Pulmonary artery (tissue), 1 donor: Measurements from ENCODE around the genes SLCO1C1, SLCO1B1, GYS2 and C2CD5.

- PRO-cap, result no peak
Measured at GRCh38 chr12:20415637-20416076, 47.3 kb downstream of the PDE3A start.

GRCh38 chr12:20695140-20695700 is at the start of gene SLCO1C1:
SLCO1C1 (plus strand) TSS chr12:20695332.
- PRO-cap, result no peak

DNA sequence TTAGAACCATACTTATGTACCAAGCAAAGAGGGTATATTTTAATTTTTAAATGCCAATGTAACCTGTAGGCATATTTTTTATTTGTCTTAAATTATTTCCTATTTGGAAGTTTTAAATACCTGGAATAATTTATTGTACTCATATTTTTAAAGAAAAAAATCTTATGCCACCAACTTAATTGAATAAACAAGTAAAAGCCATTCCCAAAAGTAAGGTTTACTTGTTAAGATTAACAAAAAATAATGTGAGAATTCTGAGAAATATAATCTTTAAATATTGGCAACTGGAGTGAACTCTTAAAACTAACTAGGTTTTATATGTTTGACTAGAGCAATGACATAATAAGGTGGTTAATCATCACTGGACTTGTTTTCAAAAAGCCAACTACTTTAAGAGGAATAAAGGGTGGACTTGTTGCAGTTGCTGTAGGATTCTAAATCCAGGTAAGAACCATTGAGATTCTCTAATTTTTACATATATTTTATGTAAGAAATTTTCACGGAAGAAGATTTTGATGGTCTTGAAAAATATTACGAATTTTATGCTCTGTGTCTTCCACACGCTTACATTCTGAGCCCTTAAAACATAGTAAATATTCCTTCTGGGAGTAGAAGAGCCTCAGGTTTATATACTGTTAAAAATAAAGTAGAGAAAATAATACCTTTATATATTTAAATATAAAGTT is at the start of gene SLCO1B1:
Gene SLCO1B1, plus strand, starts transcription at position 402 of the 686 bp plus-strand sequence.
- PRO-cap, result no peak

GRCh38 chr12:21526791-21527201 is 700 bp downstream of the SPX start:
- PRO-cap, result no peak

DNA sequence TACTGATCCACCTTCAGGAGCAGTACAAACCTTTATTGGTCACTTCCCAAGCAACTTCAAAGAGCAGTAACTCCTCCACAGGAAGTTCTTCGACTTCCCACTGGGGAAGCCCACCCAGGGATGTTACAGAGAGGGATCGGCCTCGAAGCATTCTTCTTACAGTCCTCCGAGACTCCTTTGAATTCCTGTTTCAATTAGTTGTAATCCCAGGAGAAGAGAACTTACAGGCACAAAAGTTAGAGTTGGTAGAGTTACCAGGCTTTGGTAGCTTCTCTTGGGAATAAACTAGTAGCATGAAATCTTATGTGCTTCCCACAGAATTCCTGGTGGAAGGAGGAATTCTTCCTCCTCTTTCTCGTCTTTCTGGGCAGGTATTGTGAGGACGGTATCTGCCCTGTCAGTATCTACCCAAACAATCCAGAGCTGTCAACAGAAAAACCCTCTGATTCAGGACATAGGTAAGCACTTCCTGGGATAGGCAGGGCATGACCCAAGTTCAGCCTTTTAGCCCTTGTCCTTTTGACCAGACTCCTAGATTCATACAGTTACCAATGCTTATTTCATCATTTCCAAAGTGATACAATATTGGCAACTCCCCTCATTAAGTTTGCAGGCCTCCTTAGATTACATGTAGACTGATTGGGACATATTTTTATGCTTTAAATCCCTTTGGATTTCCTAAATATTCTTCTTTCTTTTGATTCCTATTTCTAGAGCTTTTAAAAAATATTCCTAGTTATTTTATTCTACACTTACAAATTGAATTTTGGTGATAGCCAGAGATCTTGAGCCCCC is at the start of gene GYS2:
Gene GYS2, minus strand, starts transcription at position 406 of the 795 bp plus-strand sequence.
- PRO-cap, result no peak

GRCh38 chr12:21656019-21656471 is 1.6 kb downstream of the LDHB start:
- PRO-cap, result no peak

- PRO-cap, result no peak
Measured at GRCh38 chr12:21676609-21677089, 19.0 kb upstream of the LDHB start.

DNA sequence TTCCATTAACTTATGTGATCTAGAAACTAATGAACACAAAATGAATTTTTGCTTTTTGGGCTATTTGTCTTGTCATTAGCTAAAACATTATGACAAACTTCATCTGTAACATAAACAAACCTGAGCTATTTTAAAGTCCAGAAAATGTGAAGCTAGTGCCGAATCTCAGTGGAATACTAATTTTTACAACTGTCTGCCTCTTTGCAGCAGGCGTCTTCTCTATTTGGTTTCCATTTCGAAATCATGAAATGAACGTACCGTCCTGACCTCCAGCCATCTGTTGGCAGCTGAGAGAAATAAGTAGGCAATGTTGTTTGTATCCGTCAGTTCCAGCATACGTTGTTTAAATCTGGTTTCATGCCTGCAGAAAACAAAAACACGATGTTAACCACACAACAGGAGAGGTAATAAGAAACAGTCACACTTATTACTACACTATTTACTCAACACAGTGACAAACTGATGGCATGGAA is 54.2 kb upstream of the KCNJ8 start:
- PRO-cap, result no peak

DNA sequence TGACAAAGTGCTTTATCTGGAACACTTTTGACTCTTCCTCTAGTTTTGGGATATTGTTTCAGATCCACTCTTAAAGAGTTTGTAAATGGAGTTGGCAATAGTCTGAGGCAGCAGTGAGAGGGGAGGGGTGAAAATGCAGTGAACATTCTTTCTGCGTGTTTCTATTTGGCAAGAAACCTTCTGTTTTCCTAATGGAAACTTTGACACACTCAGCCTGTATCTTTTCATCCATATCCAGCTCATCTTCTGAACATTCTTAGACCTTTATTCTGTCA is 57.3 kb upstream of the KCNJ8 start:
- PRO-cap, result no peak

- PRO-cap, result no peak
Measured at GRCh38 chr12:22436939-22437619, 102.6 kb upstream of the ST8SIA1 start.

- PRO-cap, result bidirectional peak, plus-strand start at chr12:22544321, minus-strand start at chr12:22544173; bidirectional peak, plus-strand start at chr12:22544664, minus-strand start at chr12:22544502
Measured at GRCh38 chr12:22544094-22544975, at the start of gene C2CD5. C2CD5 (minus strand) TSS chr12:22544542.

DNA sequence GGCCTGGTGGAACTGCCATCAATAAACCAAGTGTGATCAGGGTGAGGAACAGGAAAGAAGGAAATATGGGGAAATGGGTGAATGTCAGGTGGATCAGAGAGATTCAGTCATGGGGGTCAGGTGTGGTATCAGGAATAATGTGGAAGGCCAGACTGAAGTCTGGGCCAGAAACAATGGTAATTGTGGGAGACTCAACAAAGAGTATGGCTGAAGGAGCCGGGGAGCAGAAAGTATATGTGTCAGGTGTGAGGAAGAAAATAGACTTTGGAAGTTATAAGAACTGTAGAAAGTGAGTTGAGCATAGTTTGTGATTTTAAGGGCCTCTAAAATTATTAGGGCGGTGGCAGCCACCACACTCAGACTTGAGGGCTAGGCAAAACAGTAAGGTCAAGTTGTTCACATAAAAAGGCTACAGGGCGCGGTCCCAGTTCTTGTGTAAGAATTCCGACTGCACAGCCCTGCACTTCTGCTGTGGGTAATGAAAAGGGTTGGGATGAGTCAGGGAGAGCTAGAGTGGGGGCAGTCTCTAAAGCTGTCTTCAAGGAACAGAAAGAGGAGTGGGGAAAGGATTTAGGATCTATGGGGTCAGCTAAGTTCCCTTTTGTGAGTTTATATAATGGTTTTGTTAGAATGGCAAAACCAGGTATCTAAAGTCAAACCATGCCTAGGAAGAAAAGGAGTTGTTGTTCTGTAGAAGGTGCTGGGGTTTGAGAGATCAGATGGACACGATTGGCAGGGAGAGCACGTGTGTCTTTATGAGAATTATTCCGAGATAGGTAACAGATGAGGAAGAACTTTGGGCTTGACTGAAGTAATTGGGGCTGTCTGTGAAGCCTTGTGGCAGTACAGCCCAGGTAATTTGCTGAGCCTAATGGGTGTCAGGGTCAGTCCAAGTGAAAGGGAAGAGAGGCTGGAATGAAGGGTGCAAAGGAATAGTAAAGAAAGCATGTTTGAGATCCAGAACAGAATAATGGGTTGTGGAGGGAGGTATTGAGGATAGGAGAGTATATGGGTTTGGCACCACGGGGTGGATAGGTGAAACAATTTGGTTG is 441.6 kb downstream of the SOX5 start:
- PRO-cap, result no peak

- PRO-cap, result no peak
Measured at GRCh38 chr12:23721298-23721855, 228.1 kb downstream of the SOX5 start.

- PRO-cap, result no peak
Measured at GRCh38 chr12:24230025-24230672, 280.7 kb upstream of the SOX5 start.

DNA sequence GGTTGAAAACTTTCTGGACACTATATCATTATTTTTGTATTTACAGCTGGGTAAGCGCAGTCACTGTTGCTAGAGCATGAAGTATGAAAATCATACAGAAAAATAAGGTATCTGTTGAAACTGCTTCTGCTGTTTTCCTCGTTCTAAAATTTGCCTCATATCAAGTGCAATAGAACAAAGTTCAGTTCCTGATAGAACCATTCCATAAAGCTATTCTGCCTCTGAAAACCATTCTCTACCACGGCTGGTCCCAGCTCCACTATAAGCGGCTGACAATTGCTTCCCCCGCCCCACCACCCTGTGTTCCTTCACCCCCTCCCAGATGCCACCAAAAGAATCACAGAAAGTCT is 413.3 kb downstream of the BCAT1 start:
- PRO-cap, result no peak

DNA sequence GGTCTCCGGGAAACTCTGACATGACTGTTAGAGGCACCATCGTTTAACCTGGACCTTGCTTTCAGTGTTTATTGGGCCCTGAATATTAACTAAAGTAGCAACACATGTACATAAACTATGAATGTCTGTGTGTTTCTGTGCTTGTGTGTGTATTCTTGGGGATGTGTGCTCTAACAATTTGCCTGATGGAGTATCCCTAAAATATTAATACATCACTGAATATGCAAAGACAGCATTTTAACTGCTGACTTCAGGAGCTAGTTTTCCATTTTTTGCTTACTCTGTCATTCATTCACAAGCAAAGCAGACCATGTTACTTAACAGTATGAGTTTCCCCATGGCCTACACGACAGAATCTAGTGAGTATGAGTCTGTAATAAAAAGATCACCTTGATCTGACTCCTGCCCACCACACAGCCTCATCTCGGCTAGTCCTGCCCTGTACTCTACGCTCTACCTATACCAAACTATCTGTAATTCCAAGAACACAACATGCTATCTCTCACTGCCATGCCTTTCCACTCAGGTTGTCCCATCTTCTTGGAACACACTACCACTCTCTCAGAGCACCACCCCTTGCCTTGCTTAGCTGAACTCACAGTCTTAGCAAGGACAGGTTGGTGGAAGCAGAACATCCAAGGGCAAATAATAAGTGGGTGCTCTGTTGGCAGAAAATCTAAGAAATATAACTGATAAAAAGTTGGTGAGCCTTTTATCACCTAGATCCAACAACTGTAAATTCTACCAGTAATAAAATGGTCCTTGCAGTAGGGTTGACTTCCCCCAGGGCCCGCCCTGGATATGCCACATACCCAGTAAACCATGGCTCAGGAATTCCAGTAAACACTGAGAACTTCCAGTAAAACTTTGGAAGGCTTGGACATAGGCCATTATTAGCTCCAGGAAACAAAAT is 402.6 kb downstream of the BCAT1 start:
- PRO-cap, result no peak

- PRO-cap, result no peak
Measured at GRCh38 chr12:24812805-24813549, 135.9 kb downstream of the BCAT1 start.

DNA sequence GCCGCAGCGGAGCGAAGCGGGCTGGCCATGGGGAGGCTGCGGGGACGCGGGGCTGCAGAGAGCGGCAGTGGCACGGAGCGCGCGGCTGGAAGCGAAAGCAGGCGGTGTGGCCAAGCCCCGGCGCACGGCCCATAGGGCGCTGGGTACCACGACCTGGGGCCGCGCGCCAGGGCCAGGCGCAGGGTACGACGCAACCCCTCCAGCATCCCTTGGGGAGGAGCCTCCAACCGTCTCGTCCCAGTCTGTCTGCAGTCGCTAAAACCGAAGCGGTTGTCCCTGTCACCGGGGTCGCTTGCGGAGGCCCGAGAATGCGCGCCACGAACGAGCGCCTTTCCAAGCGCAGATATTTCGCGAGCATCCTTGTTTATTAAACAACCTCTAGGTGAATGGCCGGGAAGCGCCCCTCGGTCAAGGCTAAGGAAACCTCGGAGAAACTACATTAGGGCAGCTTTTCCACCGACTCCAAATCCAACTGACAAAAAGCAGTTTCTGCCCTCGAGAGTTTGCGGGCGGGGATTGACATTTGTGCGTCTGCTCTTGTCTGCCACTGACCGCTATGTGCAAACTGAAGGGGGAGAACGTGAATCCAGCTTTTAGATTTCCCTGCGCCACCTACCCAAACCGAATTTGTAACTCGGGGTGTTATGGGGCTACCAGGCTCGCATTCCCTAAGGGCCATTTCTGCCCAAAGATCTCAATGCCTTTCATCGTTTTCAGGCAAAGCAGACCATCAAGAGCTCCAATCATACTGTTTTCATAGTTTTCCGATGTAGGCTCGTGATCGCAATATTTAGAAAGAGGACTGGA is 45.7 kb downstream of the BCAT1 start:
- PRO-cap, result no peak

GRCh38 chr12:24933079-24933608 is 15.8 kb downstream of the BCAT1 start:
- PRO-cap, result no peak

DNA sequence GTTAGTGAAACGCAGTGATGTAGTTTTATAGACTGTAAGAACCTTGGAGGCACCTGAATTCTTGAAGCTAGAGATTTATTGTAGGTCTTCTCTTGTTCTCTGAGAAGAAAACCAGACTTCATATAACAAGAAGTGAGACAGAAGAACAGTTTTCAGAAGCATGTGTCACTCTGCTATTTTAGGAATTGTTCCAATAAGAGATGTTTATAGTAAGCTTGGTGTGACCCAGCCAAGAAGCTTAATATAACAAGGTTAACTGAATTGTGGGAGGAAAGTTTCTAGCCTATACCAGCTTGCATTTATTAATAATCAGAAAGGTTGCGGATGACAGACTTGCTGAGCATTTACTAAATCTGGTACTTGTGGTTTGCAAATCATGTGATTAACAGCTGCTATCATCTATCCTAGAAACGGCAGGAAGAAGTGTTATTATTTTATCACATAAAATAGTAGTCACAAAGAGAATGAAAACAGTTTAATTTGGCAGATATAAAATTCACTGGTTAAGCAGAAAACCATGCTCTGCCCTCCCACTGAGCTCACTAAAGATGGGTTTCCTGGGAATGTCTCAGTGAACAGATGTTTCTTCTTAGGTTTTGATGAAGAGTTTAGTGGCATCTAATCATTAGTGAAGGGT is 49.2 kb upstream of the BCAT1 start:
- PRO-cap, result no peak